PC-3 (cell line): ENCODE measurements around the gene RAB1A.

GRCh38 chr2:64401317-64401841, 52.6 kb upstream of the LGALSL start:
- RAMPAGE, long total RNA, result no peak

GRCh38 chr2:64456167-64456735, 2.3 kb downstream of the LGALSL start:
- RAMPAGE, long total RNA, result no peak

- RAMPAGE, long total RNA, result no peak
These were observed 47.0 kb downstream of the SERTAD2 start for GRCh38 chr2:64606199-64607616.

GRCh38 chr2:64629949-64630485, 23.7 kb downstream of the SERTAD2 start:
- RAMPAGE, long total RNA, result no peak

DNA sequence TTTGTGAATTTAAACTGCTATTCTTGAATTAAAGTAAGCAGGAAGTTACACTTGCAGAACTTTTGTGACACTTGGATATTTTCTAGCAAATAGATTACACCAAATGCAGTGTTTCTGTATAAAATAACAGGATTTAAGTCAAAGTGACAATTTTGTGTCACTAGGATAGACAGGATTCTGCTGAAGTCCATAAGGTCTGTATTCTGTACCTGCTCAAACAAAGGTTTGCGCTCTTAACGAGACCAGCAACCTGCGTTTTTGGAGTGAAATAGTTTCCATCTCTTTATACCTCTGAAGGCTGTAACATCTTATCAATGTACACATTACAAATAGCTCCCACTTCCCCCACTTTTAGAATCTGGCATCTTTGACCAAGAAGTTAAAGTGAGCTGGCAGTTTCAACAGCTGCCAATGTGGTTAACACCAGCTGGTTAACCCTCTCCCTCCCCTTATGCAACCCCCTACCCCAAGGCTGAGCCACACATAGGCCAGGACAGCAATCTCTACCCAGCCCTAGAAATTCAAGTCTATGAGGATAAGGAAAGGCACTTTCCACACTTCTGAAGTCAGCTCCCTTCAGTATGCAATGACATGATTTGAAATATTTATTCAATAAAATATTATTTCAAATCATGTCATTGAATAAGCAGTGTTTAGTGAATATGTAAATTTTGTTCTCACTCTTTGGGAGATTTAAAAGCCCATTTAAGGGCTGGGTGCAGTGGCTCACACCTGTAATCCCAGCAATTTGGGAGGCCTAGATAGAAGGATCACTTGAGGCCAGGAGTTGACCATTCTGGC, 2.2 kb upstream of the SERTAD2 start:
- RAMPAGE, long total RNA, result no peak

GRCh38 chr2:64727046-64727803, 73.5 kb upstream of the SERTAD2 start:
- RAMPAGE, long total RNA, result no peak

- RAMPAGE, long total RNA, result no peak
These were observed 78.0 kb upstream of the SERTAD2 start for GRCh38 chr2:64731594-64732143.

GRCh38 chr2:64769374-64769782, 115.7 kb upstream of the SERTAD2 start:
- RAMPAGE, long total RNA, result no peak

GRCh38 chr2:64858593-64859184, 130.5 kb upstream of the SLC1A4 start:
- RAMPAGE, long total RNA, result no peak

DNA sequence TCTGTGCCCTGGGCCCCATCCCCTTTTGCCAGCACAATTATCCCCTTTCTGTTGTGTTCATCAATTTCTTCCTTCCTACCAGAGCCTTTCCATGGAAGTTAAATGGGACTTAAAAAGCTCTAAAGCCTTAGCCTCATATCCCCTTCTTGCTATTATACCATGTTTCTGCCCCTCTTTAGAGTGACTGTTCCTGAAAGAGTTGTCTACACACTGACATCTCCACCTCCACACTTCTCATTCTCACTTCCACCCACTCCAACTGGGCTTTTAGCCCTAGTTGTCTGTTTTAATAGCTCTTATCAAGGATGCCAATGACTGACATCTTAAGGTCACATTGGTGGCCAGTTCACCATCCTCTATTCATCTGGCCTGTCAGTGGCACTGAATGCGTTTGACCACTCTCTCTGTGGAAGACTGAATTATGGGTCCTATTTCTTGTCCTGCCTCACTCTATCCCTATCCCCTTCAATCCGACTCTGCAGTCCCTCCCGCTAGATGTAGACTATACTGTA, 127.2 kb upstream of the SLC1A4 start:
- RAMPAGE, long total RNA, result no peak

DNA sequence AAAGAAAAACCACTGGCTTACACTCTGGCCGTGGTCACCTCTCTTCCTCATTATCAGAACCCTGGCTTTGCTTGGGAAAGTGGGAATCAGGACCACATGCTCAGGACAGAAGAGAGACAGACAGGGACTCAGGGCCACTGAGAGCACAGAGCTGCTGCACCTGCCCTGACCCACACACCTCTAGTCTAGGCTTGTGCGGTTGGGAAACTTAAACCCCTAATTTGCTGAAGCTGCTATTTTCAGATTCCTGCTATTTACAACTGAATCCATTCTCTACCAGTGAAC, 51.6 kb upstream of the SLC1A4 start:
- RAMPAGE, long total RNA, result no peak

DNA sequence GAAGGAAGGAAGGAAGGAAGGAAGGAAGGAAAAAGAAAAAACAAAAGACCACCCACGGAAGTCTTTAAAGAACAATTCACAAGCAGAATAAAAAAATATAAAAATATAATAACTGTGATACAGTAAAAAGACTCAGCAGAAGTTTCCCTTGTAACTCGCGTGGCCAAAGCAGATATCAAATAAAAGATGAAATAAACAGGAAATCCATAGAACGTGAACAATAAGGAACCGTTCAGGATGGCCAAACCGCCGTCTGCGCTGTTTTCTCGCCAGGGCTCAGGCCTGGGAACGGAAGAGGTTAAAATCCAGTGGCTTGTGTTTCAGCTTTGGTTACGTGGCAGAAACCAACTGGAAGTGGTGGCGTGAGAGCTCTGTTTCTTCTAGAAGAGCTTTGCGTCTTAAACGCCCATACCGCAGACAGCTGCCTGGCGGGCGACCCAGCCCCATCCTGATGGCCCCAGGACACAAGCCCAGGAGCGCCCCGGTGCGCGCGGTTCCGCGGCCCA, 1.1 kb upstream of the SLC1A4 start:
- RAMPAGE, long total RNA, result no peak

- RAMPAGE, long total RNA, result no peak
These were observed 438 bp upstream of the CEP68 start for GRCh38 chr2:65055630-65056325.

DNA sequence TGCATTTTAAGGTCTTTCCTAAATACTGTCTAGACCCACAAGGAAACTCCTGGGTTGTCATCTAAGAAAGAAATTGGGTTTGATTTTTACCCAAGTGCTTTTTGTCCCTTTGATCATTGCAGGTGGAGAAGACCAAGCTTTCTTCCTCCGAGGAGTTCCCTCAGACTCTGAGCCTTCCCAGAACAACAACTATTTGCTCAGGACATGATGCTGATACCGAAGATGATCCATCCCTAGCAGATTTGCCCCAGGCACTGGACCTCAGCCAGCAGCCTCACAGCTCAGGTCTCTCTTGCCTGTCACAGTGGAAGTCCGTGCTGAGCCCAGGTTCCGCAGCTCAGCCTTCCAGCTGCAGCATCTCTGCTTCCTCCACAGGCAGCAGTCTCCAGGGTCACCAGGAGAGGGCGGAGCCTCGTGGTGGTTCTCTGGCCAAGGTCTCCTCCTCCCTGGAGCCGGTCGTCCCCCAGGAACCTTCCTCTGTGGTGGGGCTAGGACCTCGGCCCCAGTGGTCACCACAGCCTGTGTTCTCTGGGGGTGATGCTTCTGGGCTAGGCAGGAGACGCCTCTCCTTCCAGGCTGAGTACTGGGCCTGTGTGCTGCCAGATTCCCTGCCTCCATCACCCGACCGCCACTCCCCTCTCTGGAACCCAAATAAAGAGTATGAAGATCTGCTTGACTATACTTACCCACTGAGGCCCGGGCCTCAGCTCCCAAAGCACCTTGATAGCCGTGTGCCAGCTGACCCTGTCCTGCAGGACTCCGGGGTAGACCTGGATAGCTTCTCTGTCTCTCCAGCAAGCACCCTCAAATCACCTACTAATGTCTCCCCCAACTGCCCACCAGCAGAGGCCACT, 15.3 kb downstream of the CEP68 start:
- RAMPAGE, long total RNA, result no peak

DNA sequence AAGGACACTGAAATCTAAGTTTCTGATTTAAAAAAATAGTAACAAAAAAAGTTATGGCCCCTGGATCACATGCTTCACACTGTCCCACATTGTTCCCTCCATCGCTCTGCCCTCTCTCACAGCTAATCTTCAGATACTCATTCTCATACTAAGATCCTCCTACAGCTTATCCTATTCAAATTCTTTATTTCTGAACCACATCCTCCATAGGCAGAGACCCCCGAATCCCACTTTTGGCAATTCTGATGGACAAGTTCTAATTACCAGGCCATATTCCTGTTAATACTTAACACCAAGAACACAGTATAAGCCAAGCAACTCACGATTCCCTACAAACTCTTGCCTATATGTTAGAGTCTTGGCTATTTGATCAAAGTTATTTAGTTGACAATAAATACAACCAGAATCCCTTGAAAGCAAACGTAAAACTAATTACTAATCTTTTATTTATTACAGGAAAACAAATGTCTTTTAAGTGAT, 34.2 kb downstream of the CEP68 start:
- RAMPAGE, long total RNA, result no peak

GRCh38 chr2:65098573-65099385, 31.1 kb downstream of the RAB1A start:
- RAMPAGE, long total RNA, result no peak

- RAMPAGE, long total RNA, result no peak
These were observed 582 bp downstream of the RAB1A start for GRCh38 chr2:65129195-65129852.

DNA sequence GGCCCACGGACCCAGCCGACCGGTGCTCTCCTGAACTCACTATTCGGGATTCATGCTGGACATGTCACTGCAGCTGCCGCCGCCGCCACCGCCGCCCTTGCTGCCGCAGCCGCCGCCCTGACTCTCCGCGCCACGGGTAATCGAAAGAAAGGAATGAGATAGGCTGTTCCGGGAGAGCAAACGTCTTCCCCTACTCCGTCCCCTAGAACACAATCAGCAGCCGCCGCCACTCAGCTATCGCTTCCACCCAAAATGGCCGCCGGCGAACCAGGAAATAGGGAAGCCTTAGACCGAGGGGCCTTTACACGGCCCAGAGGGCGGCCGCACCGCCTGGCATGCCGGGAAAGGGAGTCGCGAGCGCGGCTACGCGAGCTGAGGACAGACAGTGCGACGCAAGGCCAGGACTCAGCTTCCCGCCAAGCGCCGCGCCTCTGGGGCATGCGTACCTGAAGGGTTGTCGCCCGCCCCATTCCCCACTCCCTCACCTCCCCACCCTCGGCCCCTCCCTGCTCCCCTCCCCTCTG, at the start of gene RAB1A:
Gene RAB1A (minus strand): TSS at position 254 of the 524 bp plus-strand sequence.
- RAMPAGE, long total RNA, result no peak

GRCh38 chr2:65227279-65227714, 334 bp upstream of the ACTR2 start:
- RAMPAGE, long total RNA, result no peak

DNA sequence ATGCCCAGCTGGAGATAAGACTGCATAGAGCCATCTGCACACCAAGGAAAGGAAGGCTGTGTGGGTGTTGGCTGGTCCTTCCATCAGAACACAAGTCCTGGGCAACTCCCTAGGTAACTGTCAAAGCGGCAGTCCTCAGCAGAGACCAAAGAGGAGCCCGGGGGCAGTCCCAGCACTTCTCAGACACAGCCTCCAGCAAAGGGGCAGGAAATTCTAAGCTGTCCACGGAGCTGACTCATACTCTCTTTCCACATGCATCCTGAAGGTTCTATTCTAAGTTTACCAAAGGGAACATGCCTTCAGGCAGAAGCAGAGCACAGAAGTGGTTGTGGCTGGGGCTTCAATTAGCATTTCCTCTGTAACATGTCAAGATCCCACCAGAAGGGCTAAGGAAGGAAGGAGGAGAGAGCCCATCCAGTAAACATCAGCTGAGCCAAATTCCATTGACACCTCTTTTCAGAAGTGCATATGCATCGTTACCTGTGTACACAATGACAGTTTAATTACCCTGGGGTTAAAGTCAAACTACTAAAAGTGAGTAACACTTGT, 54.7 kb downstream of the SPRED2 start:
- RAMPAGE, long total RNA, result no peak